Colonic mucosa (tissue), 1 donor: Measurements from ENCODE around the genes REXO4 and FAM163B.

DNA sequence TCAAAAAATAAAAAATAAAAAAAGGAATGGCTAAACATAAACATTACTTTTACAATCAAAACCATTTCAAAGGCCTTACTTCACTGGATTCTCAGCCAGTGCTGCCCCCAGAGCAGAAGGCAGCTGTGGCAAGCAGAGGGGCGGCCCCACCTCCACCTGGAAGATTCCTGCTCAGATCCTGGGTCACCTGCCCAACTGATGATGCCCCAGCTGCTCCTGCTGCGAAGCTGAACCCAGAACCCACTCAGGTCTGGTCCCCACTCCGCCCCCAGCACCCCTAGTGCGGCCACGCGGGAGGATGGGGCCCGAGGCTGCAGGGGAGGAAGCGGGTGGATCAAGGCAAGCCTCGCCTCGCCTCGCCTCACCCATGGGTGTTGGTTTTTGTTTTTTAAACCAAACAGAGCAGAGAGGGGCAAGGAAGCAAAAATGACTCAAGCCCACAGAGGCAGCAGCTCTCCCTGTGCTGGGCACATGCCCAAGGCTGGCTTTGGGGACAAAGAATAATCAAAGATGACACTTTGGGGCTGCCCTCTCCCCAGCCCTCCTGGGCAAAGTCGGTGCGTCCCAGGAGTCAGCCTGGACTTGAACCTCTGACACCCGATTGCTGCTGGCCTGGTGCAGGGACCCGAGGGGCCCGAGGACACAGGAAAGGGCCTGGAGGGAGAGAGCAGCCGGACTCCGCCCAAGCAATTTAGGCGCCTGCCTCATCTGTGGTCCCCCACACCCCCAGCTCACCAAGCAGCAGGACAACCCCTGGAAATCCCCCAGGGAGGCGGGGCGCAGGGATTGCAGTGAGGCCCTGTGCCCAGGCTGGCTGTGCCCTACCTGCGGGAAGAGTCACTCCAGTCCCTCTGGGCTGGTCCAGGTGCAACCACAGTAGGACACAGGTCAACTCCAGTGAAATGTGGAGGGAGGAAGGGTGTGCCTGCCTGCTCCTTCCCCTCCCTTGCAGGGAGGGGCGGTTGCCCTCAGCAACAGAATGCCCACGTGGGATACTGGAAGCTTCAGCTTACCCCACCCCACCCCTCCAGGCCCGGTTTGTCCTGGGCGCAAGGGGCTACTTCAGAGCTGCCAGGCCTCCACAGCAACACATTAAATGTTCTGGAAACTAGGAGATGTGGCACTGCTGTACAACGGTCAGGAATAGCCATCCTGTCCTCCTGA lies 43.0 kb upstream of the OBP2B start:
- PRO-cap, result bidirectional peak, plus-strand start at position 1,036 of the sequence, minus-strand start at position 853 of the sequence

- PRO-cap, result no peak
Measured at GRCh38 chr9:133255890-133256589, 47.0 kb upstream of the OBP2B start.

DNA sequence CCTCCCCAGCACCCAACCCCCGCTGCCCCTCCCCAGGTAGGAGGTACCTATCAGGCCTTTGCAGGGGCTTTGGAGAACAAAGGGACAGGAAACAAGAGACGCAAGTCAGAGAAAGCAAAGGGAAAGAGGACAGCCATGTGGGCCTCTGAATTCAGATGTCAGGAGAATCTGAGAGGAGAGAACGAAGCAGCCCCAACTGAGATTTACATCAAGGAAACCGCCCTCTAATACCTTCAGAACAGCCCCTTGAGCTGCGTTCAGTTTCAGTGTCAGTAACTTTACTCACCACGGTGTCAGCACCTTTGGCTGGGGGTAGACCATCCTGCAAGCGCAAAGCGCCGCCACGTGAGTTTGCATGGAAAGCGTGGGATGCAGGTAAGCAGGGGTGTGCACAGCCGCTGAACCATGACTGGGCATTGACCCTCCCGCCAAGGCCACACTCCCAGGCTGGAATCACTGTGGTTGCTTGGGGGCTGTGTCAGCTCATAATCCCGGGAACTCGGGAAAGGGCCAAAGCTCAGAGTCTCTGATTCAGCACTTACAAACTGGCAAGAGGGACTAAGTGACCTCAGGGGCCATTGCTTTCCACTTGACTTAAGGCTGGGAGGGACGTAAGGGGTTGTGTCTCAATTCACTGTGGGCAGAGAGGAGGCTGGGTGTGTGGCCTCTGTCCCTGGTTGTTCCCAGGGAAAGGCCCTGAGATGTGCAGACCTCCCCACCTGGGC lies 48.9 kb upstream of the OBP2B start:
- PRO-cap, result no peak

GRCh38 chr9:133278591-133279183 lies 57.3 kb downstream of the SURF6 start:
- PRO-cap, result unidirectional peak, minus-strand start at chr9:133278826

- PRO-cap, result no peak
Measured at GRCh38 chr9:133358079-133358702, 1.8 kb downstream of the SURF2 start.

- PRO-cap, result no peak
Measured at GRCh38 chr9:133368248-133369214, 7.3 kb downstream of the SURF4 start.

DNA sequence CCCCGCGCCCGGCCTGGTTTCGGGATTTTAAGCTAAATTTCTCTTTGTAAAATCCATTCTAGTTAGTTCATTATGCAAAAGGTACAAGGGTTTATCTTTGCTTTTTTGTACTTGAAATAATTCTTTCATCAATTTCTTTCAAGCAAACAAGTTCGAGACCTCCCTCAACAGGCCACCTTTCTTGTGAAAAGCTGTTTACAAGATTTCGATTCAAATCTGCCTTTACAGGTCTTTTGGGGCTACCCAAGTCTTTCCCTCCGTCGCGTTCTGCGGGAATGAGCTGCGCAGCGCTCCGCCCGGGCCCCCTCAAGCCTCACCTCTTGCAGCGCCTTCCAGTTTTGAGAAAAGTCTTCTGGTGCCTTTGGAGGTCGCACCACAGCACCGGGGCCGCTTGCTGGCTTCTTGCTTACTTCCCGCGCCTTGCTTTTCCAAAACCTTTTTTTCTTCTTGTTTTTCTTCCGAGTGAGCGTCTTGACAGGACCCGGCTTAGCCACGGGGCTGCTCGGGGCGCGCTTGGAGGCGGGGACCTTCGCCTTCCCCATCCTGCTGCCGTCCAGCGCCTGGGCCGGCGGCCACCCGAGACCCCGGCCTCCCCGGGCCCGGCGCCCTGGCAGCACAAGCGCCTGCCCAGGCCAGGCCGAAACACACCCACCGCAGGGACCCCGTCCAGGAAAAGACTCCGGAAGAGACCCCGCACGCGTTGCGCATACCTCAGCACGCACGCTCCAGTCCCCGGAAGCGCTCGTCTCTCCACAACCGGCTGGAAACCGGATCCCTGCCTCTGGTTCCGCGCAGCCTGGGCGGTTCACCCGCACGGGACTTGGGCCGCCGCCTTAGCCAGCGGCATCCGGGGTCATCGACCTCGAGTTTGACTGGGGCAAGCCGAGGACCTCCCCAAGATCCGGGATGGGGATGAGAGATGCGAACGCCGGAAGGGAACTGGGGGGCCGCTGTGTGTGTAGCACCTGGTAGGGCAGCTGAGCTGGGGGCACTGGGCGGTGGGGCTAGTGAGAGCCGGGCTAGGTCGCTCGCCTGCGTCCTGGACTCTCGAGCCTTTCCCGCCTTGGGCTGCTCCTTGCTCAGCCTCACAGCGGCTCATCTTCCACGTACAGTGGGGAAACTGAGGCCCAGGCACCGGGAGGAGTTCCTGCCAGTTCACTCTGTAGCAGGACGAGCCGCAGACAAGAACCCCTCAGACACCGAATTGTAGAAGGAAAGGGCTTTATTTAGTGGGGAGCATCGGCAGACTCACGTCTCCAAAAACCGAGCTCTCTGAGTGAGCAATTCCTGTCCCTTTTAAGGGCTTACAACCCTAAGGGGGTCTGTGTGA lies at the start of gene REXO4:
Gene REXO4 (minus strand): TSS at position 708 of the 1,330 bp plus-strand sequence.
- PRO-cap, result bidirectional peak, plus-strand start at position 846 of the sequence, minus-strand start at position 740 of the sequence

GRCh38 chr9:133506747-133507235 lies 18.0 kb downstream of the MYMK start:
- PRO-cap, result no peak

- PRO-cap, result no peak
Measured at GRCh38 chr9:133609287-133609637, at the start of gene FAM163B. Gene FAM163B (minus strand): TSS chr9:133609389.

- PRO-cap, result no peak
Measured at GRCh38 chr9:133703450-133704061, 34.6 kb downstream of the SARDH start.

- PRO-cap, result no peak
Measured at GRCh38 chr9:133708896-133709954, 28.9 kb downstream of the SARDH start.

DNA sequence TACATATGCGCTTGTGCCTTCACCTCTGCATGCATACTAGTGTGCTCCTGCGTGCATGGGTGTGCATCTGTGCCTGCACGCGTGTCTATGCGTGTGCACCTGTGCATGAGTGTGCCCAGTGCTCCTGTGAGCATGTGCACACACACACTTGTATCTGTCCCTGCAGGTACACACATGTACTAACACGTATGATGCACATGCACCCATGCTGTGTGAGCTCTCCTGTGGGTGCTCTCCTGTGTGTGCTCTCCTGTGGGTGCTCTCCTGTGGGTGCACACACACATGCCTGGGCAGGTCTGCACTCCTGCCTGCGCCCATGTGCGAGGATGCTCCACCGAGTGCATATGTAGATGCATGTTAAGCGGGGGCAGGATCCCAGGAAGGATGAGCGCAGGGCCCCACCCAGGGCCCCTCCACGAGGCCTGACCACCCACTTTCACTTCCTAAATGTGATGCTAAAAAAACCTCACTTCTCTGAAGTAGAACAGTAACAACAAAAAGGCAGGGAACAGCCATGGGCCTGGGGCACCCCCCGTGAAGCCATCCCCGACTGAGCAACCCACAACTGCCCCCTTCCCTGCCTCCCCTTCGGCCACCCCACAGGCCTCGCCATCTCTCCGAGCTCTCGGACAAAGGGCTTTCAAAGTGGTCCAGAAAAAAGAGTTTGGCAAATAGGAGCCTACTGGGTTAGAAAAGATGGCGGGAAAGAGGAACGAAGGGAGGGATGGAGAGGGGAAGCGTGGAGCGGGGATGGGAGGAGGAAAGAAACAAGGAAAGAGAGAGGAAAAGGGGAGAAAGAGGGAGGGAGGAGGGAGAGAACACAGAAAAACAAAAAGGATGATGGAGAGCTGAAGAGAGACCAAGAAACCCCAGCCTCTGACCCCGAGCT lies 48.2 kb upstream of the SARDH start:
- PRO-cap, result no peak

- PRO-cap, result no peak
Measured at GRCh38 chr9:133791547-133792264, 53.6 kb upstream of the SARDH start.

- PRO-cap, result unidirectional peak, plus-strand start at chr9:133862887
Measured at GRCh38 chr9:133862369-133863236, 124.5 kb upstream of the SARDH start.

- PRO-cap, result no peak
Measured at GRCh38 chr9:133873860-133874783, 118.0 kb downstream of the VAV2 start.

- PRO-cap, result no peak
Measured at GRCh38 chr9:133982887-133983244, 9.3 kb downstream of the VAV2 start.

GRCh38 chr9:134045044-134045613 lies 19.8 kb downstream of the BRD3OS start:
- PRO-cap, result no peak

- PRO-cap, result bidirectional peak, plus-strand start at chr9:134067586, minus-strand start at chr9:134067514
Measured at GRCh38 chr9:134067173-134067886, 496 bp downstream of the BRD3 start.

- PRO-cap, result no peak
Measured at GRCh38 chr9:134206096-134206625, 70.3 kb downstream of the WDR5 start.

DNA sequence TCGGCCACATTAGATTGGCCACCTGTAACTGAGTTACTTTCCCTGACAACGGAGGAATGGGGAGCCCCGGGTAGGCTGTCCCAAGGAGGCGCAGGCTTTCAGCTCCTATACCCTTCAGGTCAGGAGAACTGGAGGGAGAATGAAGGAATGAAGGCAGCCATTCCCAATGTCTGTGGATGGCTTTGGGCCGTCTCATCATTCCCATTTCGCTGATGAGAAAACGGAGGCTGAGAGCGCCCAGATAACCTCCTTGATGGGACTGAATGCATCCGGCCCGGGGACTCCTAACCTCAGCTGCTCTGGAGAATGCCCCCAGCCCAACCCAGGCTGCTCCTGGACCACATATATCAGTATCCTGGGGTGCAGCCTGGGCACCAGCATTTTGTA lies 81.0 kb downstream of the WDR5 start:
- PRO-cap, result no peak